Caco-2 (cell line): ENCODE data around the gene HOXB13.

GRCh38 chr17:48545671-48546910 is 1.2 kb upstream of the HOXB2 start:
- PRO-cap, result no peak
- RRBS, result no CpG with 5 or more reads among the region's 12 CpGs

DNA sequence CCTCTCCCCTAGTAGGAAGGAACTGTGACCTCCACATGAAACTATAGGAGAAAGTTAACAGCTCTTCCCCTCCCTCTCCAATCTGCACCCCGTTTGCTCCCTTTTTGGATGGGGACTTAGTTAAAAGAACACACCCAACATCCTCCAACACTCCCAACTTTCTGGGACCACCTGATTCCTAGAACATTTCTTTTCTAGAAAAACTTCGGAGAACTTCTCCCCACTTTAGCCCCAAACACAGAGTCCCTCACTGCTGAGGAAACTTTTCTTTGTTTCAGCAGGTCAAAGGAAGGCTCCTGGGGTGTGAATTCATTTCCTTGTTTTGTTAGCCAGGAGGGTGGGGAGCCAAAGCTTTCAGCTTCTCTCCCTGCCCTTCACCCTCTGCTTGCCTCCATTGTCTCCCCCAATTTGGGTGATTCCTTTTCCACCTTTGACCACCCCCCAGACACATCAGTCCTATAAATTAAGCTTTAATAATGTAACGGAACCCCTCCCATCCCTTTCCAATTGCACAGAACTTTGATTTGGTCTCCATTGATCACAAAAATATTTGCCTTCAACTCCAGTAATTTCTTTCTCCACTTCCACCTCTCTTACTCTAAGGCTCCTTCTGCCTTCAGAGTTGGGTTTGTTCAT is 10.5 kb downstream of the HOXB4 start:
- PRO-cap, result no peak
- RRBS, result no CpG with 5 or more reads among the region's 3 CpGs

DNA sequence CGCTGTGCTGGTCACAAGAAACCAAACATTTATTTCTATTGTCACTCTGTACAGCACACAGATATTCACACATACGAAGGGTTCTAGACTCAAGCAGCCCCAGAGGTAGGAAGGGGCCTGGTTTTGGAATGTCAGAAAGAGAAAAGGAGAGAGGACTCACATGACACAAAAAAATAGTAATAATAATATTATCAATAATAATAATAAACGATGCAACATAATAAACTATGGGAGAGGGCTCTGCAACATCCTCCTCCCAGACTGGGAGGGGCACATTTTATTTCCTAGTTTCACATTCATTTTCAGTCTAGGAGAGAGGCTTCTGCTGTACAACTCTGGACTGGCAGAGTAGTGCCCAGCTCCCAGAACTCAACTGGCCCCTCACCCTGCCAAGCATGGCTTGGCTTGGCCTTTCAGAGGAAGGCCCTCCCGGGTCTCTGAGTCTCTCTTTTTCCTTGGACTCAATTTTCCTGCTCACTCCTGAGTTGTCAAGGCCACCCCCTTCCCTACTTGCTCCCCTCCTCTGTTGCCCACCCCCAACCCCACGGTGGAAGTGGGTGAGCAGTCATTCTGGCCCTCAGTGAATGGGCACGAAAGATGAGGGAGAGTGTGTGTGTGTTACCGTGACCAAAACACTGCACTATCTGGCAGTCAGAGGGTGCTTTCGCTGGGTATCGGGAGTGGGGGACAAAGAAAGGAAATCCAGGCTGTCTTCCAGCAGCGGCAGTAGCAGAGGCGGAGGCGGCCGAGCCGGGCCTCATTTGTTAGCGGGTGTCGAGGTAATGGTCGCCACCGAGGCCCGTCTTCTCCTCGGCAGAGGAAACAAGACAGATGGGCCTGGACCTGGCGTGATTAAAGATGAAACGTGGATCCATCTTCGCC is 2.4 kb downstream of the HOXB4 start:
- PRO-cap, result no peak
- RRBS, result no CpG with 5 or more reads among the region's 23 CpGs

GRCh38 chr17:48577208-48578054 is 719 bp downstream of the HOXB4 start:
- PRO-cap, result bidirectional peak, plus-strand start at chr17:48577738, minus-strand start at chr17:48577488; unidirectional peak, plus-strand start at chr17:48577896
- RRBS, result under 1% methylated on average over 5 of the region's 33 CpGs

GRCh38 chr17:48614003-48615013 is 784 bp downstream of the HOXB8 start:
- PRO-cap, result unidirectional peak, plus-strand start at chr17:48614887
- RRBS, result 55% methylated on average over 2 of the region's 70 CpGs

- PRO-cap, result no peak
- RRBS, result no CpG with 5 or more reads among the region's 5 CpGs
Observed at GRCh38 chr17:48720527-48721475, 1.5 kb downstream of the PRAC1 start.

DNA sequence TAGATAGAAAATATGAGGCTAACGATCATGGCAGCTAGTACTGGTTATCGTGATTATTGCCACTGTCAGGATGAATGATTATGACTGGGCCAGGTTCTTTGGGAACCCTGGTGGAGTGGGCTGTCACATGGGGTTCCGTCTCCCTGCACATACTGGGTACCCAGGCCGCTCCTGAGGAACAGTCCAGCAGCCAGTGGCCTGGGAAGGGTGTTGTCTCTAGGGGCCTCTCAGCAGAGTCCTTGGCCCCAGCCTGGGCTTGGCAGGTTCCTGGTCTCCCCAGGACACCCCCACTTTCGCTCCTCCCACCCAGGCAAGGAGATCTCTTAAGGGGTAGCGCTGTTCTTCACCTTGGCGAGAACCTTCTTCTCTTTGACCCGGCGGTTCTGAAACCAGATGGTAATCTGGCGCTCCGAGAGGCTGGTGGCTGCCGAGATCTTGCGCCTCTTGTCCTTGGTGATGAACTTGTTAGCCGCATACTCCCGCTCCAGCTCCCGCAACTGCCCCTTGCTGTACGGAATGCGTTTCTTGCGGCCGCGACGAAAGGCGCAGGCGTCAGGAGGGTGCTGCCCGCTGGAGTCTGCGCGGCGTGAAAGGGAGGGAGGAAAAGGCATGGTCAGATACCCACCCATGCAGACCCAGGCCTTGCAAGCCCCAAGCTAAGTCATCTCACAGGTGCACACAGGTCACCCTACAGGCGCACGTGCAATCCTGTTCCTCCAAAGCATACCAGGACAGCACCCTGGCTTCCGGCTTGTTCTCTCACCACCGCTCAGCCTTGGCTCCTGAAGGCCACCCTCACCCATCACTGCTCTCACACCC is 1.9 kb downstream of the HOXB13 start:
- PRO-cap, result no peak
- RRBS, result no CpG with 5 or more reads among the region's 32 CpGs

DNA sequence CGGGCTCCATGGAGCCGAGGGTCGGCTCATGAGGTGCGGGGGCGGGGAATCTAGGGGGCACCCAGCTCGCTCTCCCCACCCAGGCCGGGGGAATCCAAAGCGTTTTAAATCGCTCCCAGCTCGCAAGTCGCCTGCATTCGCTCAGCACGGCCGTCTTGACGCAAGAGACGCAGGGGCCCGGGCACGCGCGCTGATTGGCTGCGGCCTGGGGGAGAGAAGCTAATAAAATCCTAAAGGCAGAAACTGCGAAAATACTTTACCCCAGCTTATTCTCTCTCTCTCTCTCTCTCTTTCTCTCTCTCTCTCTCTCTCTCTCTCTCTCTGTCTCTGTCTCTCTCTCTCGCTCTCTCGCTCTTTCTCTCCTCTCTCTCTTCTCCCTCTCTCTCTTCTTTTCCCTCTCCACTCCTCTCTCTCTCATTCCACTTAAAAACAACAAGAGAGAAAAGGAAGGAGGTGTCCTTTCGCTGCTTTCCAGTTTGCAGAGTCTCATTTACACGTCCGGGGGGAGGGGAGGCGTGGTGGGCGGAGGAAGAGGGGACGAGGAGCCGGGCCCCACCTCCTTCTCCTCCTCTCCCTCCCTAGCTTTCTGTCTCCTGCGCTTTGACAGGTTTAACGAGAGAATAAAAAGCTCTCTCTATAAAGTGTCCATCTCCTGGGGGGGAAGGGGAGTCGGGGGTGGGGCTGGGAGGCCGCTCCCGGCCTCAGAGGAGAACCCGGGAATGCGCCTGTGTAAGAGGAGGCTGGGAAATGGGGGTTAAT is at the start of gene HOXB13:
Gene HOXB13, minus strand, starts transcription at position 167 of the 759 bp plus-strand sequence.
- PRO-cap, result bidirectional peak, plus-strand start at position 239 of the sequence, minus-strand start at position 166 of the sequence; bidirectional peak, plus-strand start at position 516 of the sequence, minus-strand start at position 485 of the sequence
- RRBS, result 10% methylated on average over 19 of the region's 38 CpGs

DNA sequence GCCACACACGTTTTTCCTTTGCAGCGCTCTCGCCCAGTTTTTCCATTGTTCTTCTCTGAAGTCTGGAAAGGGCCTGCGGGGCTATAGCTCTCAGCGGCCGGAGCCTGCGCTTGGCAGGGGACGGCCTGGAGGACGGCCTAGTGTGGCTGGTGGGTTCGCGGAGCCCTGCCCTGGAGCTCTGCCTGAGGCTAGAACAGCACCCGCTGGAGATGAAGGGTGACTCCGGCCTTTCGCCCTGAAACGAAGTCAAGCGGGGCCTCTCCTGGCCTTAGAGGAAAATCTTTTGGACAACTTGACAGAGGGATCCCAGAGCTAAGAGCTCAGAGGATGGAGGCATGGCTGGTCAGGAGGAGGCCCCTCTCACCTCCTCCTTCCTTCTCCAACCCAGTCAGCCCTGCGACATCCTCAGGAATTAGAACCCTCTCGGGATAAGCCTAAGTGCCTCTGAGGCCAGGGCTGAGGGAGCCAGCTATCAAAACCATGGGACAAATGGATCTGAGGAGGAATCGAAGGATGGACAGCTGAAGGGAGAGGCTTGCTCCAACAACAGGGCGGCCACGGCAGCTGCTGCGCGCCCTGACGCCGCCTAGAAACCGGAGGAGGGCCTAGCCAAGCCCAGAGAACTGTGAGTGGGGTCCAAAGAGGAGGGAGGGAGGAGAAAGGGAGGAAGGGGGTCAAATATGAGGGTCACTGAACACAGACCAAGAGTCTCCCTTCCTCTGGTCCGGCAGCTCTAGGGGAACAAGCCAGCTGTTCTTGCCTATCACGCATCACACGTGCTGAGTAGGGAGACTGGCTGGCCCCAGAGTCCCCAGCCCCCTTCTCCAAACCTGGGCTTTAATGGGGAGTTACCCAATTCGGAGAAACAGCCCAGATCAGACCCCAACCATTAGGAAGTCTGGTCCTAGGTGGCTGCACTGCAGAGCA is 5.7 kb upstream of the HOXB13 start:
- PRO-cap, result no peak
- RRBS, result 94% methylated on average over 3 of the region's 30 CpGs

DNA sequence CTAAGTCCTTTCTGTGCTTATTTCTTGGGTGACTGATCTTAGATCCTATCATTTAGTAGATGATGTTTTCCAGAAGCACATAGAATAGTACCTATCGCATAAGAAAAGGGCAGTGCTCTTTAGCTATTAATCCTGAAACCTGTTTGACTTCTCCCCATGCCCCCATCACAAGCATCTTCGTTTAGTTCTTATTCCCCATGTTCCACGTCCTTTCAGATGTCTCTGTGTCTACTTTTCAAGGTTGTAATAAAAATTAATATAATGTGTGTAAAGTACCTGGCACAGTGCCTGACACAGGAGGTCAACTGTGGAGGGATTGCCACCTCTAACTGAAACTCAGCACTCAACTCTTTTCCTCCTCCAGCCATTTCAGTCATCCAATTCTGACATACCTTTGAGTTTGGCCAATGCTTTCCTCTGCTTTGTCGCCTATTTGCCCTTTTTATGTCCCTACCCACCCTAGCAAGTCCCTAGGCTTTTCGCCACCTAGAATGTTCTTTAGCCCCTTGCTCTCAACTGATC is 1.5 kb downstream of the UBE2Z start:
- PRO-cap, result no peak
- RRBS, result no CpG with 5 or more reads among the region's 5 CpGs

DNA sequence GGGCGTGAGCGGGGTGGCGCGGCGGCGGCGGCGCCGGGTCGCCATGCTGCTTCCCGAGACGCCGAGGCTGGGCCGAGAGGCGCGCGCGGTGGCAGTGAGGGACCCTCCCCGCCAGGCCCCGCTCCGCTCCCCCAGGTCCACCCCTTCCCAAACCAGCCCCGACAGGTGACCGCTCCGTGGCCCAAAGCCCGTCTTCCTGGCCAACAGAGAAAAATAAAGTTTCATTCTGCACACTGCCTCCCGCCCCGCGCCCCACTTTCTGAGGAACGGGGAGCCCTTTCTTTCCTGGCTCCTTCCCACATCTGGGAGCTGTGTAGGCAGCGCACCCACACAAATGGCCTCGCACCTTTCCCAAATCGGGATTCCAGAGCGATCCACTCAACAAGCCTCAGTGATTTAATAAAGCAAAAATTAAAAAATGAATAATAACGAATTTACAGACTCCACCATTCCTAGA is 1.3 kb downstream of the IGF2BP1 start:
- PRO-cap, result bidirectional peak, plus-strand start at position 150 of the sequence, minus-strand start at position 72 of the sequence
- RRBS, result no CpG with 5 or more reads among the region's 34 CpGs

- PRO-cap, result no peak
- RRBS, result no CpG with 5 or more reads among the region's 6 CpGs
Observed at GRCh38 chr17:49259419-49259713, 28.8 kb upstream of the PHOSPHO1 start.

GRCh38 chr17:49298126-49299086 is 63.6 kb downstream of the ZNF652 start:
- PRO-cap, result no peak
- RRBS, result no CpG with 5 or more reads among the region's 19 CpGs

DNA sequence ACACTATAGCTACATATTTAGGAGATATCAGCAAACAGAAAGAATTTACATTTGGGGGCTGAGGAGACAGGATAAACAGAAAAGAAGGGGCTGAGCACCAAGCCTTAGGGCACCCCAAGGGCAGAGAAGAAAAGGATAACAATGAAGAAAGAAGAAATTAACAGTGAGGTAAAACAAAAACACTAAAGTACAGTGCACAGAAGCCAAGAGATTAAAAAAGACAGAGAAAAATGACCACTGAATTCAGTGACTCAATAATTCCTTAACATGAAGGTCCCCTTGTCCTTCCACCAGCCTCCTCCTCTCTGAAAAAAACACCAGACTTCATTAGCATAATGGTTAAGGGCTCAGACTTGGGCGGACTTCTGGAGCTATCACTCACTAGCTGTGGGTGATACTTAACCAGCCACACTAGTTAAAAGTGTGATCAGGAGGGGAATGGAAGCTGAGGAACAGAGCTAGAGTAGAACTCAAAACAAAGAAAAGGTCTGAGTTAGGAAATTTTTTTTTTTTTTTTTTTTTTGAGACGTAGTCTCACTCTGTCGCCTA is 23.3 kb downstream of the ZNF652 start:
- PRO-cap, result no peak
- RRBS, result no CpG with 5 or more reads among the region's 3 CpGs

DNA sequence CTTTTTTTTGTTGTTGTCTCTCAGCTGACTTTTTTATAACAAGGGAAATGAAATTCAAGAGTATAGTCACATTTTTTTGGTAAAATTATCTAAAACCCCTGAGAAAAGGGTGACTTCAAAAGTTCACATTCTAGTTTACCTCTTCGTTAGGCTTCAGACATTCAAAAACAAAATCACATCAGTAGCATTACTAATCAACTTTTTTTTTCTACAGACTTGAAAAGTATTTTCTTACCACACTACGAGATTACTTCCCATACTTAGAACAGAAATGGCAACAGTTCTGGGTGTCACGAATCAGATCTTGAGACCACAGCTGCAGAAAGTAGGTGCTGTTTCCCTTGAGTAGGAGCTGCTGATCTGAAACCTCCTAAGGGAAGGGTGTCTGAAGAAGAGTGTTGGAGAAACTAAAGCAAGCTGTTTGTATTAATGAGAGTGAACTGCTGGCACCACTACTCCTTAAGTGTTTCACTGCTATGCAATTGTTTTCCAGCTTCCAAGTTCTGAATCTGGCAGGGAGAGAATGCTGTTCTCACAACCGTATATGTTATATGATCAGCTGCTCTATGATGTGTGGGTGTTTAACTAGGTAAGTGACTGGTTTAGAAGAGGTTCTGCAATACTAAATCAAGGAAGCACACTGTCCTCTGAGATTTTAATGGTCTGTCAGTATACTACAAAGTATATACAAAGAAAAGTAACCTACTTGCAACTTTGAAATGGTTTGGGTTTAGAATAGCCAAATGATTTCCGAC is 3.4 kb downstream of the ZNF652 start:
- PRO-cap, result no peak
- RRBS, result no CpG with 5 or more reads among the region's 5 CpGs

DNA sequence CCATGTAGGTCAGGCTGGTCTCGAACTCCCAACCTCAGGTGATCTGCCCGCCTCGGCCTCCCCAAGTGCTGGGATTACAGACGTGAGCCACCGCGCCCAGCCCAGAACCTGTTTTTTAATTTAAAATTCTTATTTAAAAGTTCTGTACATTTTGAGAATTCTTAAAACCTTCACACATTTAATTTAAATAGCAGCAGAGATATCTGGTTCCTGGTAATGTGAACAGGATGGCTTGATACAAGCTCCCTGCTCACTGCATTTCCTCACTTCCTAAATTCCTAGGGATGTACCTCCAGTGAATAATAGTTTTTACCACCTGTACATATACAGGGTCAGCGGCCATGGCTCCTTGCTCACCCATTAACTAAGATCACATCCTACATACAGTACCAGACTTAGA is 4.6 kb upstream of the ZNF652 start:
- PRO-cap, result no peak
- RRBS, result no CpG with 5 or more reads among the region's 7 CpGs

DNA sequence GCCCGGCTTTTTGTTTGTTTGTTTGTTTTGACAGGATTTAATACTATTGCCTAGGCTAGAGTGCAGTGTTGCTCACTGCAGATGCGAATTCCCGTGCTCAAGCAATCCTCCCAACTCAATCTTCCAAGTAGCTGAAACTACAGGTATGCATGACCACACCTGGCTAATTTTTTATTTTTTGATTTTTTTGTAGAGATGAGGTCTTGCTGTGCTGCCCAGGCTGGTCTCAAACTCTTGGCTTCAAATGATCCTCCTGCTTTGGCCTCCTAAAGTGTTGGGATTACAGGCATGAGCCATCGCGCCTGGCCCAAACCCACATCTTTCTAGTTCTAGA is 18.4 kb downstream of the PHB1 start:
- PRO-cap, result no peak
- RRBS, result no CpG with 5 or more reads among the region's 5 CpGs

DNA sequence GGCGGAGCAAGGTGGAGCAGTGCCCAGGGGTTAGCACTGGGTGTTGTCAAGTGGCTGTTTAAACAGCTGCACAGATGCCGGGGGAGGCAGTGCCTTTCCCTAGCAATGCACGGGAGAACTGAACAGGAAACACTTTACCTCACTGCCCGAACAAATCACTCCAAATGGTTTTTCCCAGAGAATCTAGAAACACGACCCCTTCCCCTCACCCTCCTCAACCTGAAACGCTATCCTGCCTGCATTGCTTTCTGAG is 6.6 kb downstream of the PHB1 start:
- PRO-cap, result no peak
- RRBS, result no CpG with 5 or more reads among the region's 6 CpGs

DNA sequence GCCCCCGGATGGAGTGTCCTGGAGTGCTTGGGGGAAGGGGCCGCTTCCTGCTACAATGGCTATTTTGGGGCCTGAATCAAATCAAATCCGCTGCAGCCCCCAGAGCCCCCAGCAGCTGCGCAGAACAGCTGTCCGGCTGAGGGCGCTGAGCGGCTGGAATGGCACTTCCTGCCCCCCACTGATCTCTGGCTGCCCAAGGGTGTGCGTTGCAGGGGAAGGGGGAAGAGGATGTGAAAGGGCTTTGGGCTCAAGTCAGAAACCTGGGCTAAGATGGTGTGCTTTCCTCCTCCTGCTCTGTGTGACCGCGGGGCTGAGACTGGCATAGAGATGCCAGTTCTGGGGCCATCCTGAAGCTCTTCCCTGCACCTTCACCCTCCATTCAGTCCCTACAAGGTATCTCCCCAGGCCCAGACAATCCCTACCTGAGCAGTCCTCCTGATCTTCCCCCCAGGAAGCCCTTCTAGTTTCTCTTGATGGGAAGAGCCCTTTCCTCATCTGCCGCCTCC is 24.4 kb upstream of the PHB1 start:
- PRO-cap, result no peak
- RRBS, result 37% methylated on average over 1 of the region's 11 CpGs

- PRO-cap, result no peak
- RRBS, result no CpG with 5 or more reads among the region's 7 CpGs
Observed at GRCh38 chr17:49452007-49452538, 37.4 kb upstream of the PHB1 start.